Psoas muscle (tissue), 2 donors: ENCODE measurements around a stretch of chr1.

GRCh38 chr1:179969313-179969512 is 14.6 kb downstream of the CEP350 start:
- PRO-cap, 2 experiments = no peak in any of the 2 experiments

DNA sequence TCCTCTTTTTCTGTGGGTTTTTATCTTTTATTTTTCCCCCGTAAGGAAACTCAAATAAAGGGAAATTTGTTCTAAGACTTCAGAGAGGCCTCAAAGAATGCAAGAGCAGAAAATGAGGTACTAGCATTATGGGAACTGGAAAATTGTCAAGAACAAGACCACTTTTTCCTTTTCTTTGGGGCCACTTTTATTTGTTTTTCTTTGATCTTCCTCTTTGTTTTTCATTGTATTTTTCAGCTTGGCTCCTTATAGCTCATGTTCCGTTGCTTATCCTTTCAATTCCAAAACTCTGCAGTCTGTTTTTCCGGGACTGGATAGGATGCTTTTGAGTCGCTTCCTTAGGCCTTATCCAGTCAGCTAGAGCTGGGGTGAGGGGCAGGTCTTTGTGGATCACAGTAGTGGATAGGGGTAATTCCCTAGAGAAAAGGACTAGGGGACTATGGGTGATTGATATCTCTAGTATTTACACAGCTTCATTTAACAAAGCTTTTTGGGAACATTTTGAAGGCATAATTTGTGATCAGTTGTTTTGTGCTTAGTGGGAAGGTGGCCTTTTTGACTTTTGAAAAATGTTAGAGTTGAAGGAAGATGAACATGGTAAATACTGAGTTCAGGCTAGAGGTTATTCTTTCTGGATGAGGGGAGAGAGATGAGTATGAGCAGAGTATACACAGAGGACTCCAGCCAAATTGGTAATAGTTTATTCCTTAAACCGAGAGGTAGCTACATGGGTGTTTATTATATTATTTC is 22.4 kb downstream of the CEP350 start:
- PRO-cap, 2 experiments = no peak in any of the 2 experiments

GRCh38 chr1:179990433-179990919 is 35.9 kb downstream of the CEP350 start:
- PRO-cap, 2 experiments = no peak in any of the 2 experiments

DNA sequence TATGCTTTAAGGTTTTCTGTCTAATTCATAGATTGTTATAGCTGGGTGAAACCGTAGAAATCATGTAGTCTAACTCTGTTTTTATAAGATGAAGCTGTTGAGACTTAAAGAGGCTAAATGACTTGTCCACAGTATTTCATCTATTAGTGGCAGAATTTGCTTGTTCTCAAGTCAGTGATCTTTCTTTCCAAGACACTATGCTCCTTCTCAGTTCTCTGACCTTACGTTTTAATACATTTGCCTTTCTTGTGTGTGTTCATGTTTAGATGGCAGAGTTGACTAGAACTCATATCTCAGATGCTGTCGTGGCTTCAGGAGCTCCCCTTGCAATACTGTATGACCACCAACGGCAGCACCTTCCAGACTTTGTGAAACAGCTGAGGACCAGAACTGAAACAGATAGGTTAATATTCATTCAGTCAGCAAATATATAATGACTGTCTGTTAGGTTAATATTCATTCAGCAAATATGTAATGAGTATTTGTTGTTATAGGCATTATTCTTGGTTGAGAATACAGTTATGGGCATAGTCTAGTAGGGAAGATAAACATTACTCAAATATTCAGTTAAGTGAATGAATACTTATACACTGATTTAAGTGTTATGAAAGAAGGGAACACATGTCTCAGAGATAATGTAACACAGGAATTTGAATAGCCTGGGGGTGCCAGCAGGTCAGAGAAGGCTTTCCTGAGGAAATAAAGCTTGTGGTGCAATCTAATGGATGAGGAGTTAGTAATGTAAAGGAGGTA is 88.4 kb downstream of the CEP350 start:
- PRO-cap, 2 experiments = no peak in any of the 2 experiments

DNA sequence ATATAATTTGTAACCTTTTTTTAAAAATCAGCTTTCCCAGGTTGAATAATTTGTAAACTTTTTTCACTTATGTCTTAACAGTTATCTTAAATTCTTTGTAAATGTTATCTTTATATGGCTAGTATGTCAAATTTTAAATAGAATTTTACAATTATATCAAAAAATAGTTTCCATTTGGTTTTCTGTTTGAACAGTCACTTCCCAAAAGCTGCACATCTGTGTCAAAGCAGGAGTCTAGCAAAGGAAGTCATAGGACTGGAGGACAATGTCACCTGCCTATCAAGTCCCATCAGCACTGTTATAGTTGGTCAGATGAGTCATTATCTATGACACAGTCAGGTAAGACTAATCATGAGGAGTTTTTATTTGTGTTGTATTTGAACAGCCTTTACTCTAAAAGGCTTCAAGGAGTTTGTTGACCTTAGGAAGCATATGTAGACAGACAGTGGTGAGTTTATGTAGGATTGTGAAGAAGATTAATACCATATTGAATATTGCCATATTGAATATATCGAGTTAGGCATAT is 74.3 kb upstream of the QSOX1 start:
- PRO-cap, 2 experiments = no peak in any of the 2 experiments

DNA sequence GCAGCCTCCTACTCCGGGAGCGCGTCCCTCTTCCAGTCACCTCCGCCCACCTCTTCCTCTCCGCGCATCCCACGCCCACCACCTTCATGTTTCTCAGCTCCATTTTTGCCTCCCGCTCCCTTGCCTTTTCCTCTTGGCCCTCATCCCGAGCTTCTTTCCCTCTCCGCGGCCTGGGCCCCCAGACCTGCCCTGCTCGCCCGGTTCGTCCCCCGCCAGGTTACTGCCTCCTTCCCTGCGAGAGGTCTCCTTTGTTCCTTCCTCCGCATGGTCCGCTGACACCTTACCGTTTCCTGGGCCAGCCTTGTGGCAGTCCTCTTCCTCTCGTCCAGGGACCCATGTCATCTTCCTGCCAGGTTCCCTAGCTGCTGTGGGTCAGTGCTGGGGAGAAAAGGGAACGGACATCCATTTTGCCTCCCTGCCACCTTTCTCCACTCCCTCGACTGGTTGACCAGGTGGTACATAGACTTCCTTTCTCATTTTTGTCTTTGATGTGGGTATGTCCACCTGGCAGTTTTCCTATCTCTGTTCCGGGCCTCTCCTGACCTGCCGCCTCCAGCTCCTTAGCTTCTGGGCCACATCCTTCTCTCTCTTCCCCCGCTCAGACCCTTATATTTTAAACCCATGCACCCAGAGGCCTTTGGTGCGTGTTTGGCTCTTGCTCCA is 700 bp downstream of the QSOX1 start:
- PRO-cap, 2 experiments = no peak in any of the 2 experiments

DNA sequence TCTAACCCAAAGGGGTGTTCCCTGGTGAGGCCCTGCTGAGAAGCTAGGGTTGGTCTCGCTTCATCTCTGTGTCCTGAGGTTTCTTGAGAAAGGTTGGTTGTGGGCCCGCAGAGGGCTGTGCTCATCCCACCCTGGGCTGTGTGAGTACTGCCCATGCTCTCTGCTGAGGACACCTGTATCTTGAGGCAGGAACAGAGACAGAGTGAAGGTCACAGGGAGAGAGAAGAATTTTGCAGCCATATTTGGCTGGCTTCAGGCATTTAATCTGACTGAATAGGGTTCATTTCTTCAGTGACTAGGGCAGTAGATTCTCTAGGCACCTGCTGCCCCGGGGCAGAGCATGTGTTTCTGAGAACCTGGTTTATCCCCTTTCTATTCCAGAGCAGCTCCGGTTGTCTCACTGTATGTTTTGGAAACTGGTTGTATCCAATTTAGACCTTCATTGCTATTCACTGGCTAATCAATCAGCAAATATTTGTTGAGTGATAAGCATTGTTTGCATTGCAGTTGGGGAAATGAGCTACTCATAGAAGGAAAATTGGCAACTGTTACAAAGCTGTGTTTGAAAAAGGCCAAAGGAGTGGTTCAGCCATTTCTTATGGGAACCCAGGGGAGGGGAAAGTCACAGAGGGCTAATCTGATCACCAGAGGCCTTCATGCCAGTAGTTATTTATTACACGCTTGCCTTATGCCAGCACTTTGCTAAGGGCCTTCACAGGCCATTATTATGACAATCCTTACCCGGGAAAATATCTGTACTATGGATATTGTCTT is 2.8 kb downstream of the QSOX1 start:
- PRO-cap, 2 experiments = no peak in any of the 2 experiments

DNA sequence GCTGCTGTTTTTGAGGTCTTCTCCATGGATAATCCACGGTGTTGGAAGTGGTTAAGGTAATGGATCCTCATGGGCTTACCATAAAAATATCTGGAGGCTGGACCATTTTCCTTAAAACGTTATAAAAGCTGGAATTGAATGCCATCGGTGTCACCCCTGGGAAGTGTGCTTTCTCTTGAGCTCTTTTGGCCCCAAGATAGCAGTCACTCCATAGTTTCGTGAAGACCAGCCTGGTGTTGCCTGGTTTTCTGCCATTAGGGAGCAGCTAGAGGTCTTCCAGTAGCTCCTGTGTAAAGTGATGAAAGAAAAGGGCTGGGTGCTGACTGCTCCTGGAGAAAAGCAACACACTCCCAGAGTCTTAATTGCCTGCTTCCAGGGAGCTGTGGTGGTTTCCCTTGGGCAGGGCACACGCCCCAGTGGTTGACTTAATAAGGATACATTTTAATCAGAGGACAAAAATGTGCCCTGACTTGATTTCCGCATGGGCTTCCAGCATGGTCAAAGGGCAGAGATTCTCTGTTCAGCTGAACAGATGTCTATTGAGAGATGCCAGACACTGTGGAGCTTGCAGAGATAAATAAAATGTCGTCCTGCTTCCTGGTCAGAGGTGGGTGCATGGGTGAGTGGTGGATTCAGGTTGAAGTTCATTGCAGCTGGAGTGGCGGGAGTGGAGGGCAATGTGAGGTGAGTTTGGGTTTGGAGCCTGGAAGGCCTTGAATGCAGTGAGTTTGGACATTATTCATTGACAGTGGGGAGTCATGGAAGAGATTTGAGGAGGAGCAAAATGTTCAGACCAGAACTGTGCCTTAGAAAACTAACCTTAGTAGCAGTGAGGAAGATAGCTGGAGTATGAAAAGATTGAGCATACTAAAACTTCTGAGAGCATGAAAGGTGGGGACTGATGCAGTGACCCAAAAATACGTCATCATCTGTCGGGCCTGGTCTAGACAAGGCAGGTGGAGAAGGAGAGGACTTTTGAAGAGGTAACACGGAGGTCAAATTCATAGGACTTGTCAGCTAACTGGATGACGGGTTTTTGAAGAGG is 16.0 kb downstream of the QSOX1 start:
- PRO-cap, 2 experiments = no peak in any of the 2 experiments

DNA sequence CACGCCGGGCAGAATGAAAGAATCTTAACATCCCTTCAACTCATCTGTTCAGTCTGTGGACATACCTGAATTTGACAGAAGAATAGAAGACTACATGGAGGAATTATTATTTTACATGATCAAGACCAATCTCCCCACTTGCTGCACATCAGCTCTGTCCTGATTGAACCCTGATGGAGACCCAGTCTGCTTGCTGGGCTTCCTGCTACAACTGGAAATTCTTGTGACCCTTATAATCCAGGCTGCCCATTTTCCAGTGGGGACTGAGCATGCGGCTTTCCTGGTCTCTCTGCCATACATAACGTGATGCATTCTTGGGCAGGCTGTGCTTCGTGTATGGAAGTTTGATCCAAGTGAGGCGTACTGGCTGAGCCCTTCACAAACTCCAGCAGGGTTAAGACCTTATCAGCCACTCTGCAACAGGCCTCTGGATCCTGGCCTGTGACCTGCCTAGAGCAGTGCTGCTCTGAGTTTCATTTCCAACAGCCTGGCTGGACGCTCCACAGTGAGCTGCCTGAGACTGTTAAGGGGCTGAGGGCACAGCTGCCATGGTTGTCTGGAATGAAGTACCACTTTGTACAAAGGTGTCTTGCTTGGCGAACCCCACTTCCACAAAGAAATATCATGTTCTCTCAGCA is 28.7 kb upstream of the XPR1 start:
- PRO-cap, 2 experiments = no peak in any of the 2 experiments

DNA sequence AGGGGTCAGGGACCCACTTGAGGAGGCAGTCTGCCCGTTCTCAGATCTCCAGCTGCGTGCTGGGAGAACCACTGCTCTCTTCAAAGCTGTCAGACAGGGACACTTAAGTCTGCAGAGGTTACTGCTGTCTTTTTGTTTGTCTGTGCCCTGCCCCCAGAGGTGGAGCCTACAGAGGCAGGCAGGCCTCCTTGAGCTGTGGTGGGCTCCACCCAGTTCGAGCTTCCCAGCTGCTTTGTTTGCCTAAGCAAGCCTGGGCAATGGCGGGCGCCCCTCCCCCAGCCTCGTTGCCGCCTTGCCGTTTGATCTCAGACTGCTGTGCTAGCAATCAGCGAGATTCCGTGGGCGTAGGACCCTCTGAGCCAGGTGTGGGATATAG is 40.6 kb upstream of the KIAA1614 start:
- PRO-cap, 2 experiments = no peak in any of the 2 experiments

DNA sequence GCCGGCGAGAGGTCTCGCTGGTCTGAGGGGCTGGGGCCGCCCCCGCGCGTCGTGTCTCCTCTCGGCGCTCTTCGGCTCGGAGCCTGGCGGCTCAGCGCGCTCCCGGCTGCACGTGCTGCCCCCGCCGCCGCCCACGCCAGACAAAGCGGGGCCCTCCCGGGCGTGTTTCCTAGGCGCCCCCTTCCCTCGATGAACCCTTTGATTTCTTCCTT is 17.1 kb downstream of the IER5 start:
- PRO-cap, 2 experiments = no peak in any of the 2 experiments

DNA sequence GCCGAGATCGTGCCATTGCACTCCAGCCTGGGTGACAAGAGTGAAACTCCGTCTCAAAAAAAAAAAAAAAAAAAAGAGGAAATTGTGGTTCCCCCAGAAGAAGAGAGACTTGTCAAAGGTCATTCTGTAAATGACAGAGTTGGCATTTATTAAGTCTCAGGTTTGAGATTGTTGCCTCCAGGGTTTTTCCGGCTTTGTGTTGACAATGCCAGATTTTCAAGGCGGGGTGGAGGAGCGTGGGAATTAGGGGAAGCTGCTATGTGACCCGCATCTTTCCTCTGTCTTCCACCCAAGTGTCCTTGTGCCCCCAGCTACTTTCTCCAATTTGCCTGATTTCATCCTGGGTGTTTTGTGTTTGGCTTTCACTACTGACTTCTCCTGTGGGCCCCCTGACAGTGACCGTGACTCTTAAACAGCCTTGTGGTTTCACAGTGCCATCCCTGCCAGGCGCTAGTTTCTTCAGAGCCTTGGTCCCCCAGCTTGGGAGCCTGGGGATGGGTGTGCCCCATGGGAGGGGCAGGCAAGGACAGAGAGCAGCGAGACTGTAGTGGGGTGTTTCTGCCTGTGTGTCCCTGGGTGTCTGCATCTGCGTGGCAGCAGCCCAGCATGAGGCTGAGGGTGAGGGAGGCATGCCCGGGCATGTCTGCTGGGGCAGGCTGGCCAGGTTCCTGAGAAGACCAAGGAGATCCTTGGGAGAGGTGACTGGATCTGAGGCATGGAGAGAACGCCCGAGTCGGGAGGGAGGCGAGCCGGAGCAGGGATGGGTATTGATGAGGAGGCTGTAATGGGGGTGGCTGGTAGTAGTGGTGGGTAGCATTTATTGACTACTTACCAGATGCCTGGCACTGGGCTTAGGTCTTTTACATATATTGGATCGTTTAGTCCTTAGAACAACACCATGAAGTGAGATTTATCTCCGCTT is 46.3 kb downstream of the IER5 start:
- PRO-cap, 2 experiments = peak in 2 of 2 experiments; most common plus-strand start position 686 of the sequence (in 2); most common minus-strand start position 582 of the sequence (in 2)

DNA sequence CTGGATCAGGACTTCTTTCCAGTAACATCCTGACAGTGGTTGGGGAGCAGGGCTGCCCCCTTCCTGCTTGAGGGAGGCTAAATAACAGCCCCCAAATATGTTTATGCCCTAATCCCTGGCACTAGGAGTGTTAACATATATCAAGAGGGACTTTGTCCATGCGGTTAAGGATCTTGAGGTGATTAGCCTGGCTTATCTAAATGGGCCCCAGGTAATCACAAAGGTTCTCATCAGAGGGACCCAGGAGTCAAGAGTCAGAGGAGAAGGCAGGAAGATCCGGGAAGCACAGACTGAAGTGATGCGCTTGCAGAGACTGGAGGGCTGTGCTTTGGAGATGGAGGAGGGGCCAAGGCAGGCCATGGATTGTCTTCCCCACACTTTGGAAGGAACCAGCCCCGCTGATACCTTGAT is 86.3 kb downstream of the IER5 start:
- PRO-cap, 2 experiments = no peak in any of the 2 experiments

DNA sequence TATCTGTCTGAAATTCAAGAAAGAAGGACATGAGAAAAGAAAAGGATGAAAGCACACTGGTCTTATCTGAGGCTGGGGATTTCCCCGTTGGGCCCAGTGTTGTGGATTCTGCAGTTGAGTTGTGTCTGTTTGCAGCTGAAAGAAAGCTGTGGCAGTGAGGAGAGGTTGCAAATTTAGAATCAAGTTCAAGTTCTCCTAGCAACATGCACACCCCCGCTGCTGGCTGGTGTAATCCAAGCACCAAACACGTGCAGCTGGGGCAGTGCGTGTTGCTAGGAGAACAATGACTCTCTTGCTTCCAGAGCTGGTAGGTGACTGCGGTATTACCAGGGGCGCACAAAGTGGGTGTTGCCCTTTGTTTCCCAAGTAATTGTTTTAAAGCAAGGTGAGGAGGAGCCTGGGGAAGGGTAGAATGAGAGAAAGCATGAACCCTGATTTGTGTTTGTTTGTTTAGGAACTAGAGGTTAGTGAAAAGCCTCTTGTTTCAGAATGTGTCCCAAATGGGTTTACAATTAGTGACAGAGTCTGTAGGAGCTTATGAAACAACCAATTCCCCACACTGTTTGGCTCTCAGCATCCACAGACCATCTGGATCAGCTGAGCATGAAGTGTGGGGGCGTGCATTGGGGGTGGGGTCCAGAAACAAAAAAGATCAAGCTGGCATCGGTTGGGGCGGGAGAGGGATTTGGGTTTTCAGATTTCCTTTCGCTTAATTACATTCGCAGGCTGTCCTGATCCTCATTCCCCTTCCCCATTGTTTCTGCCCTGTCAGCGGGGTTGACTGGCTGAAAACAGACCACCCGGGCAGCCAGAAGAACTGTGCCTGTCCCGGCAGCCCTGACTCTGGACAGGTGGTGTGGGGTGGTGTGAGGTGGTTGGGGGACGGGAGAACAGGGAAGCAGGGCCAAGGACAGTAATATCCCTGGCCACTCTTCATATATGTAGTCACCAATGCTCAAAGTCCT is 91.7 kb downstream of the IER5 start:
- PRO-cap, 2 experiments = no peak in any of the 2 experiments

GRCh38 chr1:181396051-181396998 is 87.0 kb upstream of the CACNA1E start:
- PRO-cap, 2 experiments = no peak in any of the 2 experiments

- PRO-cap, 2 experiments = no peak in any of the 2 experiments
Observed at GRCh38 chr1:182087183-182087753, 25.8 kb upstream of the ZNF648 start.

DNA sequence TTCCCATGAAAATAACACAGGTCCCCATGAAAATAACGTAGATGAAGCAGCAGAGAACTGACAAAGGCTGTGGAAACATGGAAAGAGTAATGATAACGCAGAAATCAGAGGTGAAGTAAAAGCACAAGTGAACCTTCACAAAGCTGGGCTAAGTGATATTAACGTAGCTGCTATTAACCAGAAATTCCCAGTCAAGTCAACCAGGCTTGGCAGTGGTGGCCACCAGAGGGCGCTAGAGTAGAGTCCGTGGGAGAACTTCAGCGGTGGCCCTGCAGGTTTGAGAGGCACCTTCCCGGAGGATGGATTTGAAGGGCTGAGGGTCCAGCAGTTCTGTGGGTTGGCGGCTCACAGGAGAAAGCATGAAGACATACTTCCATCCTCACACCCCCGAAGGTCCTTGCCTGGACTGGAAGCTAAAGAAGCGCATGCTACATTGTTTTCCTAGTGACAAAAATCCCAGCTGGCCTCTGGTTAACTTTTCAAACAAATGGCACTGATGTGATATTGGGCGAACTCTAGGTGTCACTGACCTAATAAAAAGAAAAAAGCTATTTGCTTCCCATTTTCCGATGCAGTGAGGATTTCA is 81.7 kb upstream of the ZNF648 start:
- PRO-cap, 2 experiments = no peak in any of the 2 experiments

DNA sequence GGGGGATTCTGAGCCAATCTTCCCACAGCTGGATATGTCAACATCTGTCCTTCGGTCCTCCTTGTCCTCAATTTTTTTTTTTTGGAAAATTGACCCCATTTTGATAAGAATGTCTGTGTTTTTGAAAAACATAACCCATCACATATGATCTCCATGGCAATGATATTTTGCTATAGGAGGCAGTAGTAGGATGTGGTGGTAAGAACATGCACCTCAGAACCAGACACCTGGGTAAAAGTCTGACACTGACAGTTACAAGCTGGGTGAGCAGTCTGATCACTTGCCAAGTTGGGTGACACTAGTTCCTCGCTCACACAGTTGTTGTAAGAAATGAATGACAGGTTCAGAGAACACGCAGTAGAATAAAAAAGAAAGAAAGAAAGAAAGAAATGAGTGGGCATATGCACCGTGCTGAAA is 90.7 kb downstream of the GLUL start:
- PRO-cap, 2 experiments = no peak in any of the 2 experiments

DNA sequence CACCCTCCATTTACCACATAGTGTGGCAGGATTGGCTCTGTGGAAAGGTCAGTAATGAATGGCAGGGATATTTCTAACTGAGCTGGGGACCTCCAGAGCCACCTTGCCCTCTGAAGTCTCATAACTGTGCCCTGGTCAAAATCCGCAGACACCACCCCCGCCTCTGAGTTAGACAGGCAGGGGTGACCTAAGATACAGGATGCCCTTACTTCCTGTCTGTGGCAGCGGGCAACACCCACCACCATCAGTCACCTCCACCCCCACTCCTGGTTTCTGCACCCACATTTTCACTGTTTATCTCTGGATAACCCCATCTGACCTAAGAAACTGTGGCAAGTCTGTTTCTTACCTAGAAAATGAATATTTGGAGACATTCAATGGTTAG is 25.5 kb upstream of the RGS16 start:
- PRO-cap, 2 experiments = no peak in any of the 2 experiments

DNA sequence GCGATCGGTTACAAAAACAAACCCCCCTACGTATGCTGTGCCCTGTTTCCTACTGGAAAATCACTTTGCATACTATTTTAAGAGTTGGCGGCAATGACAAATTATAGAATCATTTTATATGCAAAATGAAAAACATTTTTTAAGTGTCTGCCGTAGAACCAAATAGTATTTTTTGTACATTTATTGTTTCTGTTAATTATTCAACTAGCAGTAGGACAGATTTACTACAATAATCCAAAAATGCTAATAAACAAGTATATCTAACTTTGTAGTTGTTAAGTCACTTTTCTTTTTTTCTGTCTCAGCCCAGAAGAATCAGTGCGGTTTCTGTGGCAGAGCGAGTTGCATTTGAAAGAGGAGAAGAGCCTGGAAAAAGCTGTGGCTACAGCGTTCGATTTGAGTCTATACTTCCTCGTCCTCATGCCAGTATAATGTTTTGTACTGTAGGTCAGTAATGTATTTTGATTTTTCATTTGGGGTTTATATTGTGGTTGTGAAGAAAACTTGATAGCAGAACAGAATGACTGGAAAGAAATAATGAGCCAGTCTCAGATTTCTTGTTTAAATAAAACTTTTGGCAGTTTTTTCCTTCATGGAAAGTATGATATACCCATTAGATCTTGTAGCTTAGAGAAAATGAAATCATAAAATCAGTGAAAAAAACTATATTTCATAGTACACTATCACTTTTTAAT is 27.1 kb downstream of the DHX9 start:
- PRO-cap, 2 experiments = no peak in any of the 2 experiments